Melanocyte of skin (primary cell): ENCODE measurements around a stretch of chr9.

DNA sequence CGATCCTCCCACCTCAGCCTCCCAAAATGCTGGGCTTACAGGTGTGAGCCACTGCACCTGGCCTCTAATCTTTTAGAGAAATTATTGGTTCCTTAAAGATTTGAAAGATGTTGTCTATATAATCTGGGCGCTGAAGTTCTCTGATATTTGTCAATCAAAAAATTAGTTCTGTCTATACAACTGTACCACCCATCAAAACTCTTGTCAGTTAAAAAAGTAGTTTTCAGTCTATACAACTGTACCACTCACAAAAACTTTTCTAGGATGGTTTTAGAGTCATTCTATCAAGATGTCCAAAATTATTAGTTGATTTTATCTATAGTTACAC is 33.1 kb downstream of the KLF9 start:
- CAGE, long polyA plus RNA, 2 experiments: no peak in any of the 2 experiments

DNA sequence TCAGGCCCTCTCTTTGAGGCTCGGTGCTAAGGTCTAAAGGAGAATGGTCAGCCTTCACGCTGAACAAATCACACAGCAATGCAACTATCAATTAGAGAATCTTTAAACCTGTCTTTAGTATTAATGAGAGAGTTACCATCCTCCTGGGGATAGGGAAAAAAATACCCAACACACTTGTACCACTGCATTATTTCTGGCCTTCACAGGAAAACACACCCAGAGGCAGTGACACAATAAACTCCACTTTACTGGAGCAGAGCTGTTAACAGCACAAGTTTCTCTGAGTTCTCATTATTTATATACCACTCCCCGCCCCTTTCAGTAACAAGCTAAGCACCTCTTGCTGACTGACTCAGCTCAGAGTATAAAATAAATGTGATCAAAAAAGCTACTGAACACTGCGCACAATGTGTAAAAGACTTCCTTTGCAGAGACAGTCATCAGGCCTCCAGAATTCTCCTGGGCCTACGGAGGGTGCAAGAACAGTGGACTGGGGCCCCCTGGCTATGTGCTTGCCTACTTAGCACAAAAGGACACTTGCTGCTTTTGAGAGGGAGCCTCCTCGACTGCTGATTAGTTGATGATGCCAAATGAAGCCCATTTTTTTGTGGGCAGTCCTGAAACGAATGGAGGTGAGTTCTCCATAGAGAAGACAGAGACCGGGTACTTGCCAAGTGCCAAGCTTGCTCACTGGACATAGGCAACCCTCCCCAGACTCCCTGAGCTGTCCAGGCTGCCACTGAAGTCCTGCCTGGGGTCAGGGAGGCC is 21.5 kb downstream of the KLF9 start:
- CAGE, long polyA plus RNA, 2 experiments: no peak in any of the 2 experiments

GRCh38 chr9:70410269-70410813 is 4.1 kb downstream of the KLF9 start:
- CAGE, long polyA plus RNA, 2 experiments: no peak in any of the 2 experiments

DNA sequence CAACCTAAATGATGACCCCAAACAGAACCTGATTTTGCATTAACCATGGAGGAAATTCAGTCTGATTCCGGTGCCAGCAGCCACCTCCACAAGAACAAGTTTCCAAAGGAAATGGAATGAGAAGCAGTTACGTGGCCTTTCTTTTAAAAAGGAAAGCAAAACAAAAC is 3.1 kb downstream of the KLF9 start:
- CAGE, long polyA plus RNA, 2 experiments: no peak in any of the 2 experiments

DNA sequence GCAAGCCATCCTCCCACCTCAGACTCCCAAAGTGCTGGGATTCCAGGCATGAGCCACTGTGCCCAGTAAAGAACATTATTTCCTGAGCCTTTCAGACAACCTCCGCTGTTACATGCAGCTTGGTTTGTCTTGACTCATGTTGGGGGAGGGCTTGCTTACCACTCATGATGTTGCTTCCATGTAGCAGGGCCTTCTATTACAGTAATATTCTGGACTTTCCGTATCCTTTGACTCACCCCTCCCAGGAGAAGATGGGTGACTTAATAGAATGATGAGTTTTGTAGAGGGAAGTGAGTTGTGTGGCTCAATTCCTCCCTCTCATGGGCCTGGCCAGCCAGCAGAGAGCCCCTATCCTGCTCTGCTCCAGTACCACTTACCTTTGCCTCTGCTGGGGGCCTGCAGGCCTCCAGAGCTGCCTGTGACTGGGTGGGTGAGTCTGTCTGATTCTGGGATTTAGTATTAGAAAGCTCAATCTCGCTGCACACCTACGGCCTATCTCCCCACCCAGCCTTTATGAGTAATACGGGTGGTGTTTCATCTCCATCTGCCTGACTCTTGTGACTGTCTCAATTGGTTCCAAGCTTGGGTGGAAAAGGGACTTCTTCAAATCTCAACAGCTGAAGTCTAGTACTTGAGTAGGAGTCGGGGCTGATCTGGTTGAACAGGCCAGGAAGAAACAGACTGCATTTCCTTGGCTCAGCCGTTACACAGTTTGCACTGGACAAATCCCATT is 52.6 kb upstream of the KLF9 start:
- CAGE, long polyA plus RNA, 2 experiments: no peak in any of the 2 experiments

GRCh38 chr9:70471154-70471406 is 56.6 kb upstream of the KLF9 start:
- CAGE, long polyA plus RNA, 2 experiments: no peak in any of the 2 experiments

DNA sequence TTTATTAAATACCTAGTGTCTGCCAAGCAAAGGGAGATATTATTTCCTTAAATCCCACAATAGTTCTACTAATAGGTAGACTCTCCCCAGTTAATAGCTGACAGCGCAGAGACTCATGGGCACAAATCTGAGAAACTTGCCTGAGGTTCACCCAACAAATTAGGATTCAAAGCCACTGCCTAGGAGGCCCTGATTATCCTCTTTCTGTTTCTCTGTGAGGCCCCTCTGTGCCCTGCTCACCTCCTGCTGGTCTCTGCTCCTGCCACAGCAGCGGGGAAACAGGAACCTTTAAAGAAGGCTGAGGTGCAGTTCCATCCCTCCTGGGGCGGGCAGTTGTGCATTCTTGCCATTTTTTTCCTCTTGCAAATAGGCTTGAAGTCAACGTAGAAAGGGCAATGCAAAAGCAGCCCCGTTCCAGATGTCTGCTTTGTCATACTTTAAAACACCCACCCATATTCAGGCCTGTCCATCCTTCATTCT is 65.3 kb upstream of the KLF9 start:
- CAGE, long polyA plus RNA, 2 experiments: no peak in any of the 2 experiments

GRCh38 chr9:70480165-70481053 is 66.0 kb upstream of the KLF9 start:
- CAGE, long polyA plus RNA, 2 experiments: no peak in any of the 2 experiments

- CAGE, long polyA plus RNA, 2 experiments: no peak in any of the 2 experiments
Observed at GRCh38 chr9:71446153-71447250, 321.8 kb downstream of the CEMIP2 start.

DNA sequence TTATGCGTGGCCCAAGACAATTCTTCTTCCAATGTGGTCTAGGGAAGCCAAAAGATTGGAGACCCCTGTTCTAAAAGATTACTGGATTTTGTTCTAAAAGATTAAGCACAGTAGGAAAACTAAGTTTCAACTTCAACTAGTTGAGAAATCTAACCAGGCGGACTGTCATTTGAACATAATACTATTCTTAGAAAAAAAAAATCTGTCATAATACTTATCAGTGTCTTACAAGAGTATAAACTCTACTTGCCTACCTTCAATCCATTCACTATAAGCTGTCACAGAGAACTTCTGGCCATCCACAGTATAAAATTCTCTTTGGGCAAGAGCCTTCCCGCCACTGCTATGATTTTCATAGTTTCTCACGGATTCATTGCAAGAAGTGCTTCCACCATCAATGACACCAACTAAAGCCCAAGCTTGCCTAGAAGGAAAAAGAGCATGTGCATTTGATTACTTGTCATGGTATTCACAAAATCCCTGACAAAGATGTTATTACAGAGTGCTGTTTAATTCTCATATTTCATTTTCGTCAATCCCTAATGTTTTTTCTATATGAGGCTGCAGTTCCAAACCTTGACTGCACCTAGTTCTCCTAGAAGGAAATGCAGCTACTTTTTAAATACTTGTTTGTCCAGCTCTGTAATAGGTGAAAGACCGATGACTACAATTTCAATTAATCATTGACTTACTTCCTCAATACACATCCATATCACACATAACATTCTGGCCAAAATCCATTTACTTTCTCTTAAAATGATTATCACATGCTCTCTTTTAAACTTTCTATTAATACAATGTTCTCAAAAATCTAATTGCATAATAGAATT is 28.3 kb downstream of the CEMIP2 start:
- CAGE, long polyA plus RNA, 2 experiments: no peak in any of the 2 experiments

GRCh38 chr9:71746129-71746849 is 22.0 kb downstream of the CEMIP2 start:
- CAGE, long polyA plus RNA, 2 experiments: no peak in any of the 2 experiments

DNA sequence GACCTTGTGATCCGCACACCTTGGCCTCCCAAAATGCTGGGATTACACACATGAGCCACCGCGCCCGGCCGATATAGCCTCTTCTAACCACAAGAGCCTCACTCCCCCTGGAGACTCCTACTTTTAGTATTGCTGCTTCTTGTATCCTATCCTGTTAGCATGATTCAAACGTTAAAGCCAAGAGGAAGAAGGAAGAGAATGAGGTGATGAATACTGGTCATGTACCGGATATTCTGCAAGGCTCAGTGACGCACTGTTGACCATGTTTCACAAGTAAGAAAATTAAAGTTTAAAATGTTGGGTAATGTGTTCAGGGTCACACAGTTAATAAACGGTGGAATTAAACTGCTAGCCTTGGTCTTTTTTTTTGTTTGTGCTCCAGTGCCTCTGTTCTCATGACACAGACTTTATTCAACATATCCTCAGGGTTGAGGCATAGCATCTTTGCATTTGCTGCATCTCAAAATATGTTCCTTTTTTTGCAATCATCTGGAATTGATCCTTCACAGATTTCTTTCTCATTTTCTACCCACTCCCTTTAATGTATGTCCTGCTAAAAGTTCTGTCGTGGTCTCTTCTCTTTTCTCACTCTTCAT is 17.9 kb downstream of the C9orf57 start:
- CAGE, long polyA plus RNA, 2 experiments: no peak in any of the 2 experiments

GRCh38 chr9:72043694-72044509 is 16.5 kb downstream of the C9orf57 start:
- CAGE, long polyA plus RNA, 2 experiments: no peak in any of the 2 experiments

DNA sequence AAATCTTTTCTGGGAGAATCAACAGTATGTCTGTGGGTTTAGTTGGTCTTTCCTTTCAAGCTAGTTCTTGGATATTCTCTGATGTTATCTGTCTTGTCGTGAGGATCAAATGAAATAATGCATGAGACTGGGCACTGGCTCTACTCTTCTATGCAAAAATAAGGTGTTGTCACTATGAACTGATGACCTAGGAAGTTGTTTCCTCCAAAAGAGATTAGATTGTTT is 21.7 kb upstream of the GDA start:
- CAGE, long polyA plus RNA, 2 experiments: no peak in any of the 2 experiments

- CAGE, long polyA plus RNA, 2 experiments: no peak in any of the 2 experiments
Observed at GRCh38 chr9:72127892-72128201, 21.4 kb upstream of the GDA start.

DNA sequence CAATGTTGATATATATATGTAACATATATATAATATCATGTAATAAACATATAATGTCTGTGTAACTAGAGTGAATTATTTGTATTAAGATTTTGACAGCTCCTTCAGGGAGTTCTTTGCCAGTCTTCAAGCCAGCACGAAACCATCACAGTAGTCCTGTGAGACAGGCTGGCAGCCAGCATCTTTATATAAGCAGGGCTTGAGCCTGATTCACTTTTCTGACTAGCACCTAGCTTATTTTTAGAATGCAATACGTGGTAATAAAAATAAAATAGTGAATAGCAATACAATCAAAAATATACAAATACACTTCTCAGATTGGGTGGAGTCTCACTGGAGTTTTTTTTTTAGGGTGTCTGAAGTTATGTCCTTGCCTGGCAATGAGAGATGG is 20.7 kb upstream of the GDA start:
- CAGE, long polyA plus RNA, 2 experiments: no peak in any of the 2 experiments

DNA sequence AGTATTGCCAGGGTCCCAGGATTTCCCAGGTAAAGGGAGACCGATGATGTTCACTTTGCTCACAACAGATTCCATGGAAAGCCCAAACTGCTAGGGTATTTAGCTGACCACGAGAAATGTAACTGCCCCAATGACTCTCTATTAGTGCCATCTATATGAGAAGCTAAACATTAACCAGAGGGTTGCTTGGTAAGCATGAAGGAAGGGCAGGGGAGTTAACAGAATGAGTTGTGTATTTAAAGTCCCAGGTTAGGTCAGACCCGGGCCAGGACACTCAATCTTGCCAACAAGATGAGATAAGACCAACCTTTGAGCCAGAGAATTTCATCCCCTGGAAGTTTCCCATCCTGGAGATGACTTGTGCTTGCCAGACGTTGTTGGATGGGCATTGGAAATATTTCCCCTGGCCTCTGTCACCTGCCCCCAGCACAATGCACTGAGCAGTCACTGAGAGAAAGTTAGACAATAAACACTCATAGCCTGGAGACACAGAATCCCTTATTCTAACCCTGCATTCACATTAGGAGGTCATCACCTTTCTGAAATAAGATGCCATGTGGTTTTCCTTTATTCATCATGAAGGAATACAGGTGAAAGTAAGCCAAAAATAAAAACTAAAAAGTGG is 19.5 kb upstream of the GDA start:
- CAGE, long polyA plus RNA, 2 experiments: no peak in any of the 2 experiments

DNA sequence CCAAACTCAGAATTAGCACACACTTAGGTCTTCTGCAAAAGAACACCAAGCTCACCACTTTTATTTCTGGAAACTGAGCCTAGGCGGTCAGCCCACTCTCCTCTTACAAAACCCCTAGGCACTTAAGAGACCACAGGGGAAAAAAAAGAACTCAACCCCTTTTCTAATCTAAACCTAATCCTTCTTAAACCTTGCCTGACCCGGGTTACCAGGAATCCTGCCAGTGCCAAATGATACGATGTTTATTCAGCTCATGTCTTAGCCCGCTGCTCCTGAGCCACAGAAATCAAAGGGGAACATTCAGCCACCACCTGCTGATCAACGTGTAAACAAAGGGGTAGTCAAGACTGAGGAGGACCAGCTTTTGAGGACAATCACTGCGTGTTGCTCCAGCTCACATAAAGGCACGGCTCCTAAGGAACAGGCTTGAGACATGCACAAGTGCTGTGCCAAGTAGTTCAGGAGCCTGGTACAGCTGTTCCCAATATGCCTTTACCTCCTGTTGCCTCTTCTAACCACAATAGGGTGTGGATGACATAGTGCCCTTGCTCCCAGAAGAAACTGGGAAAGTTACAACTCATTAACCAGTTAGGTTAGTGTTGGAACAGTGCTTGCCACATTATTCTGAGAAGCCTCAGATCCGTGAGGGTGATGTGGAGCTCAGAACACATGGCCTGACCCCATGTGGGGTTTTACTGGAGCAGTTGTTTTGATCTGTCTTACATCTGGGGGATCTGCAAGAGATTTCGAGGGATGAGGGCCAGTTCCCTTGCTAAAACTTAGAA is 49.3 kb downstream of the ZFAND5 start:
- CAGE, long polyA plus RNA, 2 experiments: no peak in any of the 2 experiments

GRCh38 chr9:72455089-72455704 is 66.2 kb upstream of the TMC1 start:
- CAGE, long polyA plus RNA, 2 experiments: no peak in any of the 2 experiments

GRCh38 chr9:72923986-72924361 is 28.9 kb downstream of the ALDH1A1 start:
- CAGE, long polyA plus RNA, 2 experiments: no peak in any of the 2 experiments